Tibial nerve (tissue), 3 donors: ENCODE measurements around the genes GMPPB and SEMA3F.

- PRO-cap, result no peak
- RAMPAGE, long total RNA, 3 experiments, result no peak in any of the 3 experiments
Measured at GRCh38 chr3:49310993-49311456, 28.8 kb downstream of the USP4 start.

DNA sequence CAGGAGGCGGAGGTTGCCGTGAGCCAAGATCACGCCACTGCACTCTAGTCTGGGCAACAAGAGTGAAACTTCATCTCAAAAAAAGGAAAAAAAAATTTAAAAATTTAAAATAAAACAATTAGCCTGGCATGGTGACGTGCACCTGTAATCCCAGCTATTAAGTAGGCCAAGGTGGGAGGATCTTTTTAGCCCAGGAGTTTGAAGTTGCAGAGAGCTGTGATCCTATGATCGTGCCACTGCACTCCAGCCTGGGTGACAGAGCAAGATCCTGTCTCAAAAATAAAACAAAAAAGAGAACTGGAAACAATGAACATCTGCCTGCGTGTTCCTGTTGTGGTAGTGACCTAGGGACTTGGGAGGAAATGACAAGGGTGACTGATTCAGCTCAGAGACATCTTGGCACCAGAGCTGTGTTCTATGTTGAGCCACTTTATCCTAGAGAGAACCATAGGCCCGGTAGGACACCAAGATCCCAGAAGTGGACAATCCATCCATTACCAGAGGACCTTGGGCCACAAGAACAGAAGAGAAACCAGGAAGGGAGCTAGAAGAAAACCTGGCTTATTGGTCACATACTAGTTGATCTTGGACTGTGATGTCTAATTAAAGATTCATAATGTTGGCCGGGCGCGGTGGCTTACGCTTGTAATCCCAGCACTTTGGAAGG lies 5.2 kb upstream of the USP4 start:
- PRO-cap, result no peak
- RAMPAGE, long total RNA, 3 experiments, result no peak in any of the 3 experiments

GRCh38 chr3:49468815-49469385 lies 1.2 kb upstream of the DAG1 start:
- PRO-cap, result no peak
- RAMPAGE, long total RNA, 3 experiments, result no peak in any of the 3 experiments

DNA sequence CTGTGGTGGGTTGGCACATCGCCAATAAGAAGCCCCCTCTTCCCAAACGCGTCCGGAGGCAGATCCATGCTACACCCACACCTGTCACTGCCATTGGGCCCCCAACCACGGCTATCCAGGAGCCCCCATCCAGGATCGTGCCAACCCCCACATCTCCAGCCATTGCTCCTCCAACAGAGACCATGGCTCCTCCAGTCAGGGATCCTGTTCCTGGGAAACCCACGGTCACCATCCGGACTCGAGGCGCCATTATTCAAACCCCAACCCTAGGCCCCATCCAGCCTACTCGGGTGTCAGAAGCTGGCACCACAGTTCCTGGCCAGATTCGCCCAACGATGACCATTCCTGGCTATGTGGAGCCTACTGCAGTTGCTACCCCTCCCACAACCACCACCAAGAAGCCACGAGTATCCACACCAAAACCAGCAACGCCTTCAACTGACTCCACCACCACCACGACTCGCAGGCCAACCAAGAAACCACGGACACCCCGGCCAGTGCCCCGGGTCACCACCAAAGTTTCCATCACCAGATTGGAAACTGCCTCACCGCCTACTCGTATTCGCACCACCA lies 22.8 kb upstream of the BSN start:
- PRO-cap, result no peak
- RAMPAGE, long total RNA, 3 experiments, result no peak in any of the 3 experiments

DNA sequence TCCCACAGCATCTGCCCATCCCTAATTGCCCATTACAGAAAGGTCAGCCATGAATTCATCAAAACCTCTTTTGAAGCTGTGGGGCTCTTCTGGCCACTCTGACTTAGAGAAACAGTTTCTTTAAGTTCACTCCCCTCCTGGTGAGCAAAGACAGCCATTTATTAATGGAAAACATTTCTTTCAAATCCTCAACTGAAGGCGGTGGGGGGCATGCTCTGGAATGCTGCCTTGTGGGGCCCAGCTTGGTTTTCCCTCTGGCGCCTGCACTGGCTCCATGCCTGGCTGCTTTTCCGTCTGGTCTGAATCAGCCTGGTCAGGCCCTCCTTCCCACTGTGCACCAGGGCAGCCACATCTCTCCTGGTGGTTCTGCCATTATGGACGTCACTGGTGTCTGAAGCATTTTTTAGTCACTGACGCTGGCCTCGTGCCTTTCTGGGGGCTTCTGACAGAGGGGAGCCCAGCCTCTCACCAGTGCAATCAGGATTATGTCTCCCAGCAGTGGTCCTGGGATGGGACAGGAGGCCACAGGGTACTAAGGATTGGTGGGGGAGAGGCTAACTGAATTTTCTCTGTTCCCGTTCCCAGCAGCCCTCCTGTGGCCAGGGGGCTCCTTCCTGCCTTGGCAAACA lies 57.7 kb upstream of the APEH start:
- PRO-cap, result no peak
- RAMPAGE, long total RNA, 3 experiments, result no peak in any of the 3 experiments

- PRO-cap, result no peak
- RAMPAGE, long total RNA, 3 experiments, result no peak in any of the 3 experiments
Measured at GRCh38 chr3:49675863-49676337, 1.7 kb downstream of the APEH start.

DNA sequence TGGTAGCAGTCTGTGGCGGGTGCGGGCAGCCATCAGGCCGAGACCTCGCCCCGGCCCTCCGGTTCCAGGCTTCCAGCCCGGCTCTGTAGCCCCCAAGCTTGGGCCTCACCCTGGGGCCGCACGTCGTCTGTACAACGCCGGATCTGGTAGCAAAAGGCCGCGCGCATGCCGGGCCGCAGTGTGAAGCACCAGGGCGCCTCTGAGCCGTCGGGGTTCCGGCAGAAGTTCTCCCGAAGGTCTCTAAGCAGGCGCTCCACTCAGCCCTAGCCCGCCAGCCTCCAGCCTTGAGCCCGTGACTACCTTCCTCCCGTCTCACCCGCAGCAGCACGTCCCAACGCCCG lies 3.4 kb downstream of the MST1 start:
- PRO-cap, result no peak
- RAMPAGE, long total RNA, 3 experiments, result no peak in any of the 3 experiments

DNA sequence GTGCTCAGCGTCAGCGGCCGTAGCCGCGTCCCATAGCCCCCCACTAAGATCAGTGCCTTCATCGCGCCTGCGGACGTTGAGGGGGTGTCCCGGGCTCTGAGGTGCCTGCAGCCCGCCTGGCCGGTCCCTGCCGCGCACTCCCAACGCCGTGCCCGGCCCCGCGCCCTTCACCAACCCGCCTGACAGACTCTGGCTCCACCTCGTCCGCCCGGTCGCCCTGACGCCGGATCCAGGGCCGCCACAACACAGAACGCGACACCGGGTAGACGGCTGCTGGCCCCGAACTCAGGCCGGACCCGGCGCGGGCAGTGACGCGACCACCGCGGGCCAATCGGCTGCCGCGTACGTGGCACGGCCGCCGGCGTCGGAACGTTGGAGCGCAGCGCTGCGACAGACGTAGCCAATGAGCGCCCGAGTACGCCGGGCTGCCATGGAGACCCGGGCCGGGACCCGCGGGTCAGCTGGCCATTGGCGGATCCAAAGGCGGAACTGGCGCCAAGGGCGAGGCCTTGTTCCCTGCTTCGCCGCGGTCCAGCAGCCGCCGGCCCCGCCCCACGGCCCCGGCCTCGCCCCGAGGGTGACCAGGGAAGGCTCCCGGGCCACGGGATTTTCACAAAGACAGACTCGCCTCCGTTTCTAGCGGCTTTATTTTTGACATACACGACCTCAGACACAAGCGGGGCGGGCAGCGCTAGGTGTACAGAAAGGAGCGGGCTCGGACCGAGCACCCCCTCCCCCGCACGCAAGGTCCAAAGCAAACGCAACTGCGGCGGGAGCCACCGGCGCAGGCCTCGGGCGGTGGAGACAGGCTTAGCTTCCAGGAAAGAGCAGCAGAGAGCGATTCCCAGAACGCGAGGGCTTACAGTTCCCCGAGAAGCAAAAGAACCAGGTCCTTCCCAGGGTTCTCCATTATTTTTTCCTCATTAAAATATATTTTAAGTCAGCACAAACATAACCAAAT lies at the start of gene GMPPB:
TSS of gene GMPPB (minus strand) at position 287 of the 961 bp plus-strand sequence.
- PRO-cap, result bidirectional peak, plus-strand start at position 555 of the sequence, minus-strand start at position 287 of the sequence
- RAMPAGE, long total RNA, 3 experiments, result start-site peak on the minus strand in 2 of 3 experiments, centred at positions 254 to 284 of the sequence, 24 to 44 reads per replicate

- PRO-cap, result no peak
- RAMPAGE, long total RNA, 3 experiments, result no peak in any of the 3 experiments
Measured at GRCh38 chr3:49811541-49811740, 2.3 kb downstream of the UBA7 start.

- PRO-cap, result no peak
- RAMPAGE, long total RNA, 3 experiments, result no peak in any of the 3 experiments
Measured at GRCh38 chr3:49902576-49902958, 1.1 kb downstream of the MST1R start.

DNA sequence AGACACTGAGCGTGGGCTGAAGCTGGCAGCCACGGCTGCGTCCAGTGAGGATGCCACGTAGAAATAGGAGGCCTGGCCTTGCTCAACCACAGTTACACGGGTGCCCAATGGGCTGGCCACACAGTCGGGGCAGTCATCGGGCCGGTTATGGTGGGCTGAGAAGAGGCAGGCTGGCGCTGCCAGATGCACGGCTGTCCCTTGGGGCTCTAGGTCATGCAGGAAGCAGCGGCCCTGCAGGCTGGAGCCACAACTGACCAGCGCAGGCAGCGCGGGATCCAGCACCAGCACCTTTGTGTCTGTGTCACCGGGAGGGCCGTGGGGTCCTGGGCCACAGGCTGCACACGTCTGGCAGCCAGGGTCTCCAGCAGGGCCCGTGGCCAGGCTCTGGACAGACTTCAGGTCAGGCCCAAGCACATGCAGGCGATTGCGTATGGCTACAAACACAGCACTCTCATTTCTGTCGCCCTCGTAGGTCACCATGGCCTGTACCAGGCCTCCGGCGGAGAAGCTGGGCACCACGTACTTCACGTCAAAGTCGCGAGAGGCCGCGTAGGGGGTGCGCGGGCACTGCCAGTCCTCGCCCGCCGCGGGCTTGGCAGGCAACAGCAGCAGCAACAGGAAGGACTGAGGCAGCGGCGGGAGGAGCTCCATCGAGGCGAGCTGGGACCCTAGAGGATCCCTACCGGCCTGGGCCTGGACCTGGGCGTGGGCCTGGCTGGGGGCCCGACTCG lies 549 bp downstream of the MST1R start:
- PRO-cap, result no peak
- RAMPAGE, long total RNA, 3 experiments, result no peak in any of the 3 experiments

- PRO-cap, result no peak
- RAMPAGE, long total RNA, 3 experiments, result no peak in any of the 3 experiments
Measured at GRCh38 chr3:50115219-50116046, 26.7 kb downstream of the RBM5 start.

DNA sequence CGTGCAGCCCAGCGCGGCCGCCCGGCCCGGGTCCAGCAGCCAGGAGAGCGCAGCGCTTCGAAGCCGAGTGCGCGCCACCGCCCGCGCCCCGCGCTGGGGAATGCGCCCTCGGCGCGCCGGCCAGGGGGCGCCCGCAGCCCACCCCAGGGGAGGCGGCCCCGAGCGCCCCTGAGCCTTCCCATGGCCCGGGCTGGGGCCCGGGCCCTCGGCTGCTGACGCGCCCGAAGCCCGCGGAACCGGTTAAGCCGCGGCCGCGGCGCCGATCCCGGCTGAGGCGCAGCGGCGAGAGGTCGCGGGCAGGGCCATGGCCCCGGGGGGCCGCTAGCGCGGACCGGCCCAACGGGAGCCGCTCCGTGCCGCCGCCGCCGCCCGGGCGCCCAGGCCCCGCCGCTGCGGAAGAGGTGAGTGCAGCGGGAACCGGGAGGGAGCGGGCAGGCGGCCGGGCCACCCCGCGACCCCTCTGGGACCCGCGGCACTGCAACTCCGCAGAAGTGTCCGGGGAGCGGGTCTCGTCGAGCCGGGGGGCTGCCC lies at the start of gene SEMA3F:
TSS of gene SEMA3F (plus strand) at position 161 of the 531 bp plus-strand sequence.
- PRO-cap, result no peak
- RAMPAGE, long total RNA, 3 experiments, result no peak in any of the 3 experiments

DNA sequence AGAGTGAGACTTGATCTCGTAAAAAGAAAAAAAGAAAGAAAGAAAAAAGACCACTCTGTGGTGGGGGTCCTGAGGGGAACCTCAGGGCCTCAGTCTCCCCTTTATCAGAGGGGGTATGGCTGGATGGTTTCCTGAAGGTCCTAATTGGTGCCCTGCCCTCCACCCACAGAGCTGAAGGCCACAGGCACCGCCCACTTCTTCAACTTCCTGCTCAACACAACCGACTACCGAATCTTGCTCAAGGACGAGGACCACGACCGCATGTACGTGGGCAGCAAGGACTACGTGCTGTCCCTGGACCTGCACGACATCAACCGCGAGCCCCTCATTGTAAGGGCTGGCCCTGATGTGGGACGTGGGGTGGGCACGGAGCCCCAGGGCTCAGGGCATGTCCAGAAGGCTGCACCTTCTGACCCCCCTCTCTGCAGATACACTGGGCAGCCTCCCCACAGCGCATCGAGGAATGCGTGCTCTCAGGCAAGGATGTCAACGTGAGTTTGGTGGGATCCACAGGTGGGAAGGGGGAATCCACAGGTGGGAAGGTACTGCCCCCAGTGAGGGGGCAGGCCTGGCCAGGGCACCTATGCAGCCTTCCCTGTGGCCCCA lies 17.7 kb upstream of the GNAT1 start:
- PRO-cap, result no peak
- RAMPAGE, long total RNA, 3 experiments, result no peak in any of the 3 experiments

DNA sequence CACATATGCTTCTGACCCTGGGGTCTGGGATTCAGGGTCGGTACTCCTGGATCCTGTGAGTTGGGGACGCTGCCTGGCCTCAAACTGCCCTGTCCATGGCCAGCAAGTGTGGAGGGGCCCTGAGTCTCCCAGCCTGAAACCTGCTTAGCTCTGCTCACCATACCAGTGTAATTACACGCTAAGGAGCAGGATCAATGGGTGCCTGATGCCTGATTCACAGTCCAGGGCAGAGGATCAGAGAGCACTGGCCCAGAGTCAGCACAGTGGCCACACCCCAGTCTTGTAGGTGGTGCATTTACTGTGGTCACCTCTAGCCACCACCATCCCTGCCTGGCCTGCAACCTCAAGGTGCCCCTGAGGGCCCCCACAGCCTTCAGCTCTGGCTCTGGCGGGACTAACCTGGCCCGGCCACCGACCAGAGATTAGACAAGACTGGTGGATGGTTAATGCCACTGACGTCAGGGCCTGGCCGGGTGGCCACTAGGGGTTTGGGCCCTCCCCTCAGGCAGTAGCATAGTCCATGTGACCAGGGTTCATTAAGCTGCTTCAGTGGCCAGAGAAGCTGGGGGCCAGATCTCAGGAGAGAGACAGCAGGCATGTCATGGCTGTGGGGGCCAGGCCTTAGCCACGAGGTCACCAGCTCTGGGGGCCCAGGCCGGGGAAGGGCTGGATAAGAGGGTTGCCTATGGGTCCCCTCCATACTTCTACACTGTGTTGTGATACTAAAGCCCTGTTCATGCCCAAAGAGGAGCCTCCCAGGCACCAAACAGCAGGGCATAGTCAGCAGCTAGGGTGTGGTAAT lies 3.3 kb upstream of the SLC38A3 start:
- PRO-cap, result no peak
- RAMPAGE, long total RNA, 3 experiments, result no peak in any of the 3 experiments

GRCh38 chr3:50211195-50211546 lies 6.1 kb downstream of the SLC38A3 start:
- PRO-cap, result no peak
- RAMPAGE, long total RNA, 3 experiments, result no peak in any of the 3 experiments

GRCh38 chr3:50214625-50215527 lies 9.8 kb downstream of the SLC38A3 start:
- PRO-cap, result no peak
- RAMPAGE, long total RNA, 3 experiments, result no peak in any of the 3 experiments

DNA sequence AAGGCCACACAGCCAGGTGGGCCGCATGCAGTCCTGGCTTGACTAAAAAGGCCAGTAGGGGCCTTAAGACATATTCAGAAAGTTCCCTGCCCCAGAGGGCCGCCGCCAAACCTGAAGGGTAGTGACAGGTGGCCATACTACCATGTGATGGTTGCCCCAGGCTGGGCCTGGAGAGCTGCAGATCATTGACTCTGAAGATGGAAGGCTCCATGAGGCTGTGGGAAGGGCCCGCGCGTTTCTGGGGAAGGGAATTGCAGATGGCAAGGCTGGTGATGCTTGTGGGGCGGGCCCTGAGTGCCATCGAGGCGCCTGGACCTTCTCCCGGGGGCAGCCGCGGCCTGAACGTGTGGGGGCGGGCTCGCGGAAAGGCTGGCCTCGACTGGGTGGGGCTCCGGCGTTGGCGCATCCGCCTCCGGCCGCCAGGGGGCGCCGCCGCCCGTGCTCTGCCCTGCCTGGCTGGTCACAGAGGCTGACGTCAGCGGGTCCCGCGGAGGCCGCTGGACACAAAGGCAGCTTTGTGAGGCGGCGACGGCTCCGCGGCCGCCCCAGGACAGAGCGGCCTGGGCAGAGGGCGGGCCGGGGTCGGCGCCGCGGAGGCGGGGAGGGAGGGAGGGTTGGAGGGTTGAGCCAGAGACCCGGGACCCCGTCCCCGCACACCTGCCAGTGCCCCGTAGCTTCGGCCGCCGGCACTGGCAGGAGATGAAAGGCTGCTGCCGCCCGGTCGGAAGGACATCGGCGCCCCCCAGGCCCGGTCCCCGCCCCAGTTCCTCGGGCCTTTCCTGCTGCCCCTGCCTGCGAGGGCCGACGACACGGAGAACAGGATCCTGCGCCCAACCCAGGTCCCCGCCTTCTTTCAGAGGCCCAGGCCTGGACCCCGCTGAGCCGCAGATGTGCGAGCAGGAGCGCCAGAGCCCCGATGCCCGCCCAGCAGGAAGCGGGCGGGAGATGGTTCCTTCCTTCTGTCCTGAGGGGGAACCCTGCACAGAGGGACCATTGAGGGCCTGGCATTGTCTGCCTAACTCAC lies 8.9 kb upstream of the SEMA3B start:
- PRO-cap, result bidirectional peak, plus-strand start at position 481 of the sequence, minus-strand start at position 240 of the sequence; unidirectional peak, plus-strand start at position 481 of the sequence; unidirectional peak, plus-strand start at position 689 of the sequence
- RAMPAGE, long total RNA, 3 experiments, result no peak in any of the 3 experiments

GRCh38 chr3:50314671-50315583 lies 7.6 kb downstream of the HYAL2 start:
- PRO-cap, result no peak
- RAMPAGE, long total RNA, 3 experiments, result no peak in any of the 3 experiments

DNA sequence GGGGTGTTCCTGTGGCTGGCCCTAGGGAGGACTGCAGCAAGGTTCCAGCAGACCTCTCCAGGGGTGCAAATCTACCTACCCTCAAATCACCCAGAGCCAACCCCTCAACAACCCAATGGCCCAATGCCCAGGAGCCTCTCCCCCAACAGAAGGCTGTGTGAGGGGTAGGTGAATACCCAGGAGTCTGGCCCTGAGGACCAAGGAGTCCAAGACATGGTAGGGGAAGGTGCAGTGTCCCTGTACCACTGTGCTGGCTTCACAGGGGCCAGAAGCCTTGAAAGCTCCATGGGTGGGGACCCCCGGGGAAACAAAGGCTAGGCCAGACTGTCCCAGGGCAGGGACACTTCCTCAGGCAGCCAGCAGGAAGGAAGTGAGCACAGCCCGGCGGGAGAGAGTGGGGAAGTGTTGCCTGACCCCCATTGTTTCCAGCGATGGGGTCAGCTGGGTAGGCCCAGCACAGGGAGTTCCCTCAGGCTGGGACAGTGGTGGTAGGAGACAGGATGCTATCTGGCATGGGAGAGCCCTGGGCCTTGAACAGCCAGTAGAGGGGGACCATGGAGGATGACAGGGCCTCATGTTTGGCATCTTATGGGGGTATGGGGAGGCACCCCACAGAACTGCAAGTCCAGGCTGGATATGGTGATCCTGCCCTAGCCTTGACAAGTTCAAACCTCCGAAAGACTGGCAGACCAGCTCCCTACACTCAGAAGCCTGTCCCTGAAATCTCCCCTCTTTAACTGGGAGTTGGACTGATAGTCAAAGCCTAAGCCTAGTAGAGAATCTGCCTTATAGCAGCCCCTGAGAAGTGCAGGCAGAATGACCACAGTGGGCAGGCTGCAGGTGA lies 1.1 kb upstream of the HYAL2 start:
- PRO-cap, result no peak
- RAMPAGE, long total RNA, 3 experiments, result no peak in any of the 3 experiments